HT1080 (cell line): ENCODE measurements around a stretch of chr2.

RAMPAGE:
- cytosol, long total RNA = no peak
- long total RNA = no peak
- nucleus, long total RNA = no peak
These were observed 33.5 kb upstream of the KLHL29 start for GRCh38 chr2:23351495-23351881.

GRCh38 chr2:23533097-23533613, 148.2 kb downstream of the KLHL29 start:
RAMPAGE:
- cytosol, long total RNA = no peak
- long total RNA = no peak
- nucleus, long total RNA = no peak

DNA sequence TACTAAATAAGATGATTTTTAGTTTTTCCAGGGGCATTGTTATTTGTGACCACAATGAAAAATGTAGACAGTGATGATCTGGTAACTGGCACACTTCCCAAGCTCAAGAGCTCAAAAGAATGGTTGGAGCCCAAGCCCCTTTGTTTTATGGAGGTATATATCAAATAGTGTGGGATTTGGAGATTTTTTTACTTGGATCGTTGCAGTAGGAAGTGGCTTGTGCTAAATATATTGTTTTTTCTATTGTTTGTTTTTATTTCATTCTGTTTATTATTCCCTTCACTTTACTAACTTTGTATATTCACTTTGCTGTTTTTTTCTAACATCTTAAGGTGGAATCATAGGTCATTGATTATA, 1.0 kb downstream of the FAM228B start:
RAMPAGE:
- cytosol, long total RNA = no peak
- long total RNA = no peak
- nucleus, long total RNA = no peak

DNA sequence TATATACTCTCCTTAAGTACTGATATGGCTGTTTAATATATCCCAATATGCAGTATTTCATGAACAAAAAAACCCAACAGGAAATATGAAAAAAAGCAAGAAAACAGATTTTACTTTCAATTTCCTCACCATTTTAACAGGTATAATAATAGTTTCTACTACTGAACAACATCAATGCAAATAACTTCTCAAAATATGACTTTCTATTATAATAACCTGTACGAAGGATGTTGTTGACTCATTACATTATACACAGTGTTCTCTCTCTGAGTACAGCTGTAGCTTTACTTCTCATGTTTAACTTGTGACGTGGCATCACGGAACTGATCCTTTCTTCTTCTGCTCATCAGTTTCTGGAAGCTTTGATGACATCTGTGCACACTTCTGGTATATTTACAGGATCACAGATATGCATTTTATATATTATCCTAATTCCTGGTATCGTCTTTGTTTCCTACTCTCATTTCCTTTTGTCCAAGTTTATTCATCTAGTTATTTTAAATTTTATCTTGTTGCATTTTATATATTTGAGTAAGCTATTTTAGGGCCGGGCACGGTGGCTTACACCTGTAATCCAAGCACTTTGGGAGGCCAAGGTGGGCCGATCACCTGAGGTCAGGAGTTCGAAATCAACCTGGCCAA, 40.1 kb downstream of the FAM228A start:
RAMPAGE:
- cytosol, long total RNA = no peak
- long total RNA = no peak
- nucleus, long total RNA = no peak

DNA sequence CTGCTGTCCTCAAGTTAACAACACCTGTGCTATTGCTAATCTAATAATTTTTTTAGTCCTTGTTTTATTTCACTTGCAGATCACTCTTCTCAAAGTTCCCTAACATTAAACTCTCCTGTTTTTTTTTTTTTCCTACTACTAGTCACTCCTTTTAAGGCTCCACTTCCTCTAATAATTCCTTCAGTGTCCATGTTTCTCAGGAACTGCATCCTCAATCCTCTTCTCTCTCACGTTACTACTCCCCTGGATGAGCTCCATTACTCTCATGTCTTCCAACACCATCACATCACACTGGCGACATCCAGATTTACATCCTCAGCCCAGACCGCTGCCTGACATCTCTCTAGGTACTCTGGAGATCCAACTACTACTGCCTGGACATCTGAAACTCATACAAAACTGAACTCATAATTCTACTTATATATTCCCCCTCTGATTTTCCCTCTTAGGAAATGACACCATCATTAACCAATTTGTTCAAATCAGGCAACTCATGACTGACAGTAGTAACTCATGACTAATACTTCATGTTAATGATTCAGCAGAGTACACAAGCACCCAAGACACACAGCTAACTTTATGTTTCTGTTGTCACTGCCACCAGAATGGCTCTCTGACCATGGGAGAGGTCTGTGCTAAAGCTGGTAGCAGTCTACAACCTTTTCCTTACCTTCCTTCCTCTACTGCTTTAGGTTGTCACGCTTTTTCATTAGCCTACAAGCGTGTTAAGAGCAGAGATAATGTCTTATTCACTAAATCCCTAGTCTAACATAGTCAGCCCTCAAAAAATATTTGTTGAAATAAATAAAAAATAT, 91.2 kb downstream of the ITSN2 start:
RAMPAGE:
- cytosol, long total RNA = no peak
- long total RNA = no peak
- nucleus, long total RNA = no peak

DNA sequence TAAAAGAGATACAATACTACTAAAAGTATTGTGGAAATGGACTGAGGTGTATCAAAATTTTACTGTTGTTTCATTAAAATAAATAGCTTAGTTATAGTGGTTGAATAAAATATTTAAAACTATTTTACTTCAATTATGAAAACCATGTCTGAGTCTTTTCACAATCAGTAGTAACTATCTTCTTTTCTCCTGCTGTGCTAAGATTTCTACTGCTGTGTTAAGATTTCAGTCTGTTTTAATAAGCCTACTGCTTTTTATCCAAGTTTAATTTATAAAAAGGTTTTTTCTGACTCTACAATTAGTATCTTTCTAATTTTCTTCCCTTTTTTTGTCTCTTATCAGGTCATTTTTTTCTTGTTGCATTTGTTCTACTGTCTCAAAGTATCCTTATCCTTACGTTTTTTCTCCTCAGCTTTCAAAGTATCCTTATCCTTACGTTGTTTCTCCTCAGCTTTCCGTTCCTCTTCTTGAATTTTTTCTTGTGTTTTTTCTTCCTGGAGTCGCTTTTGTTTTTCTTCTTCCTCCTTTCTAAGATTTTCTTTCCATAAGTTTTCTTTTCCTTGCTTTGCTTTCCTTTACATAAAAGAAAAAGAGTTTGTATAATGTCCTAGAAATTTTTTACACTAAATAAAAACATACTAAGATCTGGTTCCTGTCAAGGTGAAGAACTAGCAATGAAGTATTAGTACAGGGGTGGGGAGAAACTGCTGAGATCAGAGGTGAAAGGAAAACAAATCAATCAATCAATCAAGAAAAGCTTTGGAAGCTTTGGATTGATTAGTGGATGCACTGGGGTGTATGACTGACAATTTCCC, 88.8 kb downstream of the ITSN2 start:
RAMPAGE:
- cytosol, long total RNA = no peak
- long total RNA = no peak
- nucleus, long total RNA = no peak

GRCh38 chr2:24327850-24328340, 32.4 kb downstream of the ITSN2 start:
RAMPAGE:
- cytosol, long total RNA = no peak
- long total RNA = no peak
- nucleus, long total RNA = no peak

DNA sequence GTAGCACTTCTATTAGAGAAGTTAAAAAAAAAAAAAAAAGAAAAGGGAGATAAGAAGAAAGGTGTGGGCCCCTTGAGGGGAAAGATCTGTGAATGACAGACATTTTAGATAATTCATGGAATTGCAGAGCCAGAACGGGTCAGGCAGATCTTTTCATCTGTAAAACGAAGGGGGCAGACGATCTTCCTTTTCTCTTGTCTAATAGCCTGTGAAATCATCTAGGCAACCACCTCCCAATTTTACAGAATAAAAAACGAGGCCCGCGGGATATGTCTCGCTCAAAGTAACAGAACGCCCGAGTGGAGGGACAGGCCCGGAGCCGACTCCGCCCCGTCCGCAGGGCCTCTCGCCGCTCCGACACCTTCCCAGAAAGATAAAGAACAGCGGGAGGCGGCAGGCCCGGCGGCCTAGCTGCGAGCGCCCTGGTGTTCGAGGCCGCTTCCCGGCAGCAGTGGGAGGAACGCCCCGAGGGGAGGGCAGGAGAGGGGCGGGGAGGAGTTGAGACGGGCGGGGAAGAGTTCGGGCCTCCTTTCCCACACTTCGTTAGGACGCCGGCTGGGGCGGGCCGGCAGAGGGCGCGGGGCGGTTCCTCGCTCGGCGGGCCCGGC, 492 bp upstream of the NCOA1 start:
RAMPAGE:
- cytosol, long total RNA = no peak
- long total RNA = no peak
- nucleus, long total RNA = no peak

DNA sequence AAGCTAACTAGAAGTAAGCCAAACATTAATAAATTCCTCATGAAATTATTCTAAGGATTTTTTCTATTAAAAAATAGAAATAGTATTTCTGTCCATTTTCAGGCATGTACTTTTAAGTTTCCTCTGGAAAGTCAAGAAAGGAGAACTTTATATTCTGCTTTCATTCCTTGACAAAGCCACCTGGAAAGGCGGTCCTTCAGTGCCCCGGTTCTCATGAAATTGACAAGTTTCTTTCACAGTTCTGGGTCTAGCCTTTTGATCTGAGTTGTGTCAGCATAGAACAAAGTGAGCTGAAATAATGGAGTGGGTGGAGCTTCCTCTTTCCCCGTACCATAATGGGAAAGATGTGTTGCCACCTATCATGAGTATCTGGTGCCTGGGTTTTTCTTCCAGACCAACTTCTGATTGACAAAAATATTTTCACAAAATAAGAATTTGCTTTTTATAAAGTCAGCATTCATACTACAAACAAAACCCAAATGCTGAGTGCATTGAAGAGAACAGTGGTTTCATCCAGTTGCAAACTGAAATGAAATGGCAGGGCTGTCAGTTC, 49.3 kb downstream of the PTRHD1 start:
RAMPAGE:
- cytosol, long total RNA = no peak
- long total RNA = no peak
- nucleus, long total RNA = no peak

RAMPAGE:
- cytosol, long total RNA = no peak
- long total RNA = no peak
- nucleus, long total RNA = no peak
These were observed 44.0 kb downstream of the PTRHD1 start for GRCh38 chr2:24749069-24749627.

DNA sequence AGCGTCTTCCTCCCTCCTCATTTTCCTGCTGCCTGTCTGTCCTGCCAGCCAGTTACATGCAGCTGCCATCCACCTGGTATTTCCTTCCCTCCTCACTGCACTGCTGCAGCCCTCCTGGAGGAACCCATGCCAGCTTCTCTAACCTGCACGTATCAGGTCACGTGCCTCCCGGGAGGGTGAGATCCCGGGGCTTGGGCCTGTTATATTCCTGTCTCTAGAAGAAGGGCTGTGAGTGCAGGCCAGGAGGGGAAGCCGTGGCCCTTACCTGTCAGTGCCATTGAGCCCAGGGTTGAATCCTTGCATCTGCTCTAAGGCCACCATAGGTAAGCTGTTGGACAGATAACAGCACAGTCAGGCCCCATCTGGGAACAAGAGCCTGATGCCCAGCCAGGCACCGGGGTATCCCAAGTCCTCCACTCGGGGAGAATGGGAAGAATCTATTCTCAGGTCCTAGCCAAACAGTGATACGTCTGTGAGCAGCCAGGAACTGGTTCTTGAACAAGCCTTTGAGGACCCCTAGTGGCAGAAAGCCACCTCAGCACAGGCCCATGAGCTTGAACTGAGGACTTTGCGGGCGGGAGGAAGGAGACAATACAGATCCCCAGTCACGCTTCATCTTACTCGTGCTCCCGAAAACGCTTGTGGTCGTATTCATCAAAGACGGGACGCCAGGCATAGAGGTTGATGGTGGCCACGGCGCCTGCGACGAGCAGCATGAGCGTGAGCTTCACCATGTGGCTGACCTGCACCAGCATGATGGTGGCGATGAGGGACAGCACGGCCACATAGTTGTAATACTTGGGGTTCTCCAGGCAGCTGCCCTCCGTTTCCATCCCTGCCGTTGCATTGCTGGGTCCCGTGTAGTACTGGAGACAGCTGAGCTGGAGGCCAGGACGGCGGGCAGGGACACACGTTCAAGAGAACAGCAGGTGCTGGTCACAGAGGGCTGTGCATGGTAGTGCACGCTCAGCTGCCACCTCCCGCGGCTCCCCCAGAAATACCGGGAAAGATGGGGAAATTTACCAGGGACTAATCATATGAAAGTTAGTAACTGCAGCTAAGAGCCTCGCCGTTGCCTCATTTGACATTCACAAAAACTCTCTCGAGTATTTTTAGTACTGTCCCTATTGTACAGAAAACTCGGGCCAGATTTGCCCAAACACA, 34.4 kb downstream of the CENPO start:
RAMPAGE:
- cytosol, long total RNA = no peak
- long total RNA = no peak
- nucleus, long total RNA = no peak

DNA sequence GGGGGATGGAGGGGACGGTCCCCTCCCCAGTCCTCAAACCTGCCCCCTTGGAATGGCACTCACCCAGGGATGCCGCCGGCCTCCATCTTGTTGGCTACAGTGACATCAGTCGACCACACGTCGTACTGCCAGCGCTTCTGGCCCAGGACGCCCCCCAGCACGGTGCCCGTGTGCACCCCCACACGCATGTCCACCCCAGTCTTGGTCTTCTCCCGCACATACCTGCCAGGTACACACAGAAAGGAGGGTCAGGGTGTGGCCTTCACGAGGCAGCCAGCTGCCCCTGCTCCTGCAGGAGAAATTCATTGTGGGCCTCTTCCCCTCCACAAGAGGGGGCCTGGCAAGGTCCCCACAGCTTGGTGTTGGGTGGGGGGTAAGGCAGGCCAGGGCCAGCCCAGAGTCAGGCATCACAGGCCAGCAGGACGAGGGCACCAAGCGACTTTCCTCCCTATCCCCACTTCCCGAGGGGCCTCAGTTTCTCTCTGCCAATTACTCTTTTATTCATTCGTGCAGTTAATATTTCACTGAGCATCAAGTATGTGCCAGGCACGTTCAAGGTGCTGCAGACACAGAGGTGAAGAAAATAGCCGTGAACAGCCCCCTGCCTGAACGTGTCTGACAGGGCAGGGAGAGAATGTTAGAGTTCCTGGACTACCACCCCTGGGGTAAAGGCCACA, 46.7 kb downstream of the CENPO start:
RAMPAGE:
- cytosol, long total RNA = no peak
- long total RNA = no peak
- nucleus, long total RNA = no peak

GRCh38 chr2:24856529-24857338, 63.3 kb downstream of the ADCY3 start:
RAMPAGE:
- cytosol, long total RNA = no peak
- long total RNA = no peak
- nucleus, long total RNA = no peak

DNA sequence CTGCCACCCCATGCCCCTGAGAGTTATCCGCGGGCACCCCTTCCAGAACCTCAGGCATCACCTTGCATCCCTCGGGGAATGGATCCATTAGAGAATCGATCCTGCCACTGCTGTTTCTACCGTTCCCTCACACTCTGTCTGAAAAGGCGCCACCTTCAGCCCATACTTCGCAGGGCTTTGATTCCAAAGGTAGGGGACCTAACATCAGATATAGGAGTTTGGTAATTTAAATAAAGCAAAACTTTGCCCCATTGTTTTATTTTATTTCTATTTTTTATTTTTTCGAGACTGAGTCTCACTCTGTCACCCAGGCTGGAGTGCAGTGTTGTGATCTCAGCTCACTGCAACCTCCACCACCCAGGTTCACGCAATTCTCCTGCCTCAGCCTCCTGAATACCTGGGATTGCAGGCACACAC, 1.2 kb upstream of the ADCY3 start:
RAMPAGE:
- cytosol, long total RNA = no peak
- long total RNA = no peak
- nucleus, long total RNA = no peak

GRCh38 chr2:25043347-25043872, 1.5 kb downstream of the EFR3B start:
RAMPAGE:
- cytosol, long total RNA = no peak
- long total RNA = no peak
- nucleus, long total RNA = no peak

GRCh38 chr2:25204070-25204963, 35.9 kb upstream of the POMC start:
RAMPAGE:
- cytosol, long total RNA = no peak
- long total RNA = no peak
- nucleus, long total RNA = no peak

RAMPAGE:
- cytosol, long total RNA = no peak
- long total RNA = no peak
- nucleus, long total RNA = no peak
These were observed 60.8 kb upstream of the POMC start for GRCh38 chr2:25228868-25229791.

RAMPAGE:
- cytosol, long total RNA = no peak
- long total RNA = no peak
- nucleus, long total RNA = no peak
These were observed 62.3 kb upstream of the POMC start for GRCh38 chr2:25230397-25231357.

DNA sequence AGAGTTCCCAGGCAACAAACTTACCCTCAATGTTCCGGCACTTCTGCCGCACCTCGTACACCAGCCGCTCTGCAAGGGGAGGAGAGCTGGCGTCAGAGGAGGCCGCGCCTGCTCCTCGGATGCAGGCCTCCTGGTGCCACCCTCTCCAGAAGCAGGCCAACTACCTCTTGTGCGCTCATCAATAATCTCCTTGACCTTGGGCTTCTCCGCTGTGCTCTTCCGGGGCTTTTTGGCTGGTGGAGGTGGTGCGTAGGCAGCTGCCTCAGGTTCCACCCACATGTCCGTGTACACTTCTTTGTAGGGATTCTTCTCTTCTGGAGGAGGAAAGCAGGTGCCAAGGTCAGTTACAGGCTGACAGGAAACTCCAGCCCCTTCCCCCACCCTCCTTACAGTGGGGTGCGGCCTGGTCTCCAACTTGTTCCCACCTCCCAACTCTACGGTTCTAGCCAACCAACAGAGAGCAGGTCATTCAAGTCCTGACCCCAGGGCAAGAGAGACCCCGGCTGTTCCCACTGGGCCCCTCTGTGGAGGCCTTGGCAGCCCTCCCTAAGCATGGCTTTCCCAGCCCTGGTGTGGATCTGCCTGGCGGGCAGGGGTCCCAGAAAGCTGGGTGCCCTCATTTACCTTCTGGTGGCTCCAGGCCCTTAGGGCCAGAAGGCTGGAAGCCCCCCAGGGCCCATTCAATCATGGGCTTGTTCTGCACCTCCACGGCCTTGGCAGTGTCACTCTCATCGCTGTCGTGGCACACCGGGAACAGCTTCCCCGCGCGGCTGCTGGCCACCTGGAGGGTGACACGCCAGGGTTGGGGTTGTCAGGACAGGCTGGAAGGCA, 77.8 kb upstream of the POMC start:
RAMPAGE:
- cytosol, long total RNA = no peak
- long total RNA = no peak
- nucleus, long total RNA = no peak

RAMPAGE:
- cytosol, long total RNA = no peak
- long total RNA = no peak
- nucleus, long total RNA = no peak
These were observed 82.1 kb upstream of the POMC start for GRCh38 chr2:25250101-25251170.